Monocyte (primary cell): ENCODE measurements around the gene SLC29A1.

GRCh38 chr6:43773239-43774248 lies 3.5 kb downstream of the VEGFA start:
- PRO-cap, 2 experiments = peak in 2 of 2 experiments; most common plus-strand start chr6:43773457 (in 1); most common minus-strand start chr6:43773453 (in 2)

GRCh38 chr6:43786434-43787316 lies 16.7 kb downstream of the VEGFA start:
- PRO-cap, 2 experiments = peak in 2 of 2 experiments; most common plus-strand start chr6:43786719 (in 2)

DNA sequence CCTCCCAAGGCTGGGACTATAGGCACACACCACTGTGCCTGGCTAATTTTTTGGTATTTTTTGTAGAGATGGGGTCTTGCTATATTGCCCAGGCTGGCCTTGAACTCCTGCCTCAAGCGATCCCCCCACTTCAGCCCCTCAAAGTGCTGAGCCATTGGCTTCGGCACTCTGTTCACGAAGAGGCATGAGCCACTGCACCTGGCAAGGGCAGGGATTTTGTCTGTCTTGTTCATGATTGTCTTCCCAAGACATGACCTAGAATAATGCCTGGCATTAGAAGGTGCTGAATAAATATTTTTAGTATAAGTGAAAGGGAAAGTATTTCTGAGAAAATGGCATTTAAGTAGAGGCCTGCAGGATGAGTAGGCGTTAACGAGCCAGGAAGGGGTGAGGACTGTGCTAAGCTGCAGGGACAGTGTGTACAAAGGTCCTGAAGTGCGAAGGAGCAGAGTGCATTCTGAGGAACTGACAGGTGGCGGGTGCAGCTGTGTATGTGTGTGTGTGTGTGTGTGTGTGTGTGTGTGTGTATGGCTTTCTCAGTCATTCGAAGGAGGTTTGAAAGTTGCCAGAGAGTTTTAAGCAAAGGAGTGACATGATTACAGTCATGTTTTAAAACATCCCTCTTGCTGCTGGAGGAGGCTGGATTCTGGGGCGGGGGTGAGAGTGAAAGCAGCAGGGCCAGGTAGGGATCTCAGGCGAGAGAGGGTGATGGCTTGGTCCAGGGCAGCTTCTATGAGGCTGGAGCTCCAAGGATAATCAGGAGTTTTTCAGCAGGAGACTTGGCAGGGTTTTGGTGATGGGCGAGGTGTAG lies 43.1 kb downstream of the VEGFA start:
- PRO-cap, 2 experiments = no peak in any of the 2 experiments

- PRO-cap, 2 experiments = no peak in any of the 2 experiments
Measured at GRCh38 chr6:43874225-43874721, 104.3 kb downstream of the VEGFA start.

- PRO-cap, 2 experiments = no peak in any of the 2 experiments
Measured at GRCh38 chr6:43989611-43990083, 137.6 kb downstream of the MRPL14 start.

GRCh38 chr6:44003826-44004590 lies 123.2 kb downstream of the MRPL14 start:
- PRO-cap, 2 experiments = no peak in any of the 2 experiments

DNA sequence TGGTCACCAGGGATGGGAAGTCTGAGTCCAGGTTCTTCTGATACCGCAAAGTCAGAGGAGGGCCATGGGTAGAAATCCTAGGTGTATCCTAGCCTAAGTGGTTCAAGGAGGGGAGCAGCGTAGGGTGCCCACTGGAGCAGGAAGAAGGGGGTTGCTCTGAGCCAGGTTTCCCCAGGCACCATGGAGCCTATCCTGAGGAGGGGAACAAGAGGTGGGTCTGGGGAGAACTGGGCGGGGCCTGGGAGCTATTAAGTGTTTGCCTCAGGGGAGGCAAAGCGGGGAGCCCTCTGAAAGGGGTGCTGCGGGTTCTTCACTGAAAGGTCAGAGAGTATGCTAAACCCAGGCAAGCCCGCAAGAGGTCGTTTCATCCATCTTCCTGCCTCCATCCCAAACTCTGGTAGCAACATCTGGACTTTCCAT lies 89.1 kb downstream of the MRPL14 start:
- PRO-cap, 2 experiments = no peak in any of the 2 experiments

- PRO-cap, 2 experiments = peak in 2 of 2 experiments; most common plus-strand start chr6:44058820 (in 2); most common minus-strand start chr6:44058536 (in 2)
Measured at GRCh38 chr6:44058394-44059453, 68.5 kb downstream of the MRPL14 start.

GRCh38 chr6:44060523-44060974 lies 66.7 kb downstream of the MRPL14 start:
- PRO-cap, 2 experiments = peak in 1 of 2 experiments; most common plus-strand start chr6:44060815 (in 1); most common minus-strand start chr6:44060771 (in 1)

DNA sequence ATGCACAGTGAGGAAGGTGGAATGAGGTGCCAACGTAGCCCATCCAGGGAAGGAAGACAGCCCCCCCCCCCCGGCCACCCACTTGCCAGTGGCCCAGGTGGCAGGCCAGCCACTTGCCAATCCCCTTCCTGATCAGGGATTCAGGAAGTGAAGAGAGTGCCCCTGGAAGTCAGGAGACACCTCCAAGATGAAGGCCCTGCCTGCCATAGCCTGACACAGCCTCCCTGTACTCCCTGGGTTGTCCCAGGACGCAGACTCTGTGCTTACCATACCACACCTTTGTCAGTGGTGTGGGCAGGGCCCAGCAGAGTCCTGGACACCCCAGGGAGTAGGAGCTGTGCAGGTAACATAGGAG lies 54.7 kb downstream of the MRPL14 start:
- PRO-cap, 2 experiments = no peak in any of the 2 experiments

DNA sequence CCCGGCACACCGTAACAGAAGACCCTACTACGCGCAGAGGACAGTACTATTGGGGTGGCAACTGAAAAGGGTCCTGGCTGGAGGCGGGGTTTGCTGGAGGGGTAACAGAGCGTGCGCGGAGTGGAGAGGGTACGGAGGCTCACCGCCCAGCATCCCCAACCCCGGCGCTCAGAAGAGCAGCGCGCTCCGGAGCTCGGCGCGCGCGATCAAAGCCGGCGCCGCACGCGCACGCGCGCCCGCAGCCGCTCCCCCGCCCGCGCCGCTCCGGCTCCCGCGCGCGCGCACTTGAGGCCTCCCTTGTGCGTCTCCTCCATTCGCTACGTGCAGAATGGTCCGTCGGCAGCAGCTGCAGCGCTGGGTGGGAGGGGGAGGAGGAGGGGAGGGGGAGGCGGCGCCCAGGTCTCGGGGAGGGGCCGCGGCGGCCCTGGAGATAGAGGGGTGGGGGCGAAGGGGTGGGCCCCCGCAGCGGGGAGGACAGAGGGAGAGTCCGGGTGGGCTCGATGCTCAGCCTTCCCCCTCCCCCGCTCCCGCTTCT lies 54.0 kb downstream of the MRPL14 start:
- PRO-cap, 2 experiments = peak in 2 of 2 experiments; most common plus-strand start position 313 of the sequence (in 2); most common minus-strand start position 181 of the sequence (in 2)

GRCh38 chr6:44102410-44102987 lies 24.8 kb downstream of the MRPL14 start:
- PRO-cap, 2 experiments = no peak in any of the 2 experiments

GRCh38 chr6:44146645-44147246 lies 11.9 kb upstream of the CAPN11 start:
- PRO-cap, 2 experiments = peak in 1 of 2 experiments; most common plus-strand start chr6:44147106 (in 1)

DNA sequence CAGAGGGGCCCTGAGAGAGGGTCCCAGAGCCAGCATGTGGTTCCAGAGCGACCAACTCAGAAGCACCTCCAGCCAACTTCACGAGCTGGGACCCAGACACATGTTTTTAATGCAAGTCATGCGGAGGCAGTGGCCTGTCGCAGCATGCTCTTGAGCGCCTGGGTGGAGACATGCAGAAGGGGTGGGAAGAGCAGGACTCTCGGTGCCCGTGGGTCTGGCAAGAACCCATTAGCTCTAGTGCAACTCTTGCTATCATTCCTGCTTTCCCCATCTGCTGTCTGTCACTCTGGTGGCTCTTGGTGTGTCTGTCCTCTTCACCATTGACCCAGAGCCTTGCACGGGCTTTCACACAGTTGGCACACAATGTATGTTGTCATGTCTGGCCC lies 14.8 kb upstream of the MYMX start:
- PRO-cap, 2 experiments = no peak in any of the 2 experiments

DNA sequence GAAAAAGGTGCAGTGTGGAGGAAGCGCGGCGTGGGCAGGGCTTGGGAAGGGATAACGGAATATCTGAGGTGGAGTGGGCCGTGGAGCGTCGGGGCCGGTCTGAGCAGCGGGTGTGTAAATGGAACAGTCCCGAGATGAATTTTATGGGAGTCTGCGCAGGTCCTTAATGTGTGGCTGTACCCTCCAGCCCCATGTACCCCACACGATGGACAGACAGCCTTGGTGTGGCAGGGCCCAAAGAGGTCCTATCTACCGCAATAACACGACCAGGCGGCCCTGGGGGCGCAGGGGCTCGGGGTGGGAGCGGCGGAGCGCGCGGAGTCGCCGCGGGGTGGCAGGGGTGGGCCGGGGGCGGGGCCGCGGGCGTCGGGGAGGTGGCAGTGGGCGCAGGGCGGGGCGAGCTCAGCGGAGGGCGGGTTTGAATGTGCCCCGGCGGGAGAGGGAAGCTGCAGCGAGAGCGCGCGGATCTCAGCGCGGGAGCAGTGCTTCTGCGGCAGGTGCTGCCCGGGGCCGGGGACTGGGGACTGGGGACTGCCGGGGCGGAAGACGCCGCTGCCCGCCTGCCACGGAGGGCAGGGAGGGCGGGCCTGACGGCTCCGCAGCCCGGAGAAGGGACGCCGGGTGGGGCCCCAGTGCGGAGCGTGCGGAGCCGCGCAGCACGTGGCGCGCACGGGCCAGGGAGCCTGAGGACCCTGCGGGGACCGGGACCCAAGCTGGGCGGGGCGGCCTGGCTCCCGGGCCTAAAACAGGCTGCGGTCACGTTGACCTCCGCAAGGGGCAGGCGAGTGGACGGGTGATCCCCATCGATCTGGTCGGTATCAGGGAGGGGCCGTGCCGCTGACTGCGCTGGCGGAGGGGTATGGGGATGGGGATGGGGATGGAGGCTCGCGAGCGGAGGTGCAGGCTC lies at the start of gene SLC29A1:
TSS of gene SLC29A1 (plus strand) at position 451 of the 907 bp plus-strand sequence.
- PRO-cap, 2 experiments = peak in 2 of 2 experiments; most common plus-strand start position 451 of the sequence (in 2); most common minus-strand start position 202 of the sequence (in 1)

DNA sequence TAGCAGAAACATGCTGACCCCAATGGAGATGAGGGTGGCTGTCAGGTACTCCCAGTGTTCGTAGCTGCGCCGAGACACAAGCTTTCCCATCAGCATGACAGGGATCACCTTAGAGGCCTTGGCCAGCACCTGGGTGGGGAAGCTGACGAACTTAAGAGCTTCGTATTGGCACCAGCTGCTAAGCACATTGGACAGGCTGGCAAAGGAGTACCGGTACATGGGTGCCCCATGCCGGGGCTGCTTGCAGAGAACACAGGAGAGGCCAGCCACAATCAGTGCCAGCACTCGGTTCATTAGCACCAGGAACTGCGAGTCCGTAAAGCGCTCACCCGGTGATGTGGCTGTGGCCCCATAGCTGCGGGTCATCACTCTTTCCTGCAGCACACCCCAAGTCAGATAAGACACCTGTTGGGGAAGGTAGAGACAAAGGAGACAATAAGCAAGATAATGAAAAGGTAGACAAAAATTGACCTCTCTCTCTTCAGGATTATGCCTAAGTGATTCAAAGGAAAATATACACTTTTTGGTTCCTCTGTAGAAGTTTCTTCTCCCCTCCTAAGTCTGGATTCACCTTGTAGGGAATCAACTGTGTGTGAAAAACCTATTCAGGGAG lies 2.0 kb downstream of the SLC35B2 start:
- PRO-cap, 2 experiments = peak in 2 of 2 experiments; most common plus-strand start position 540 of the sequence (in 1); most common minus-strand start position 391 of the sequence (in 1)

DNA sequence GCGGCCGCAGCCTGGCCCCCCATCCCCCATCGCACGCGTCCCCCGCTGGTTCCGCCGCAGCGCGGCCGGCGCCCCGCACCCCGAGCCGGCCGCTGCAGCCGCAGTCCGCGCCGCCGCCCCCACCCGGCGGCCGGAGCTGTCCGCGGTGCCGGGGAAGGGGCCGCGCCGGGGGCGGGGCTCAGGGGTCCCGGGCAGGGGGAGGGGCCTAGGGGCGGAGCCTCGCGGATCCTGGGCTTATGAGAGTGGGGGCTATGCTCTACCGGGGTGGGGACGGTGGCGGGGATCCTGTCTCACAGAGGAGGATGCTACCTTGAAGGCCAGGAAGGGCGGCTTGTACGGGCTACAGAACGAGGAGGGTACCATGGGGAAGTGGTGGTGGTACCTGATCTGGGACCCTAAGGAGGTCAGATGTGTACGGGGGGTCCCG lies 671 bp downstream of the TMEM151B start:
- PRO-cap, 2 experiments = no peak in any of the 2 experiments

DNA sequence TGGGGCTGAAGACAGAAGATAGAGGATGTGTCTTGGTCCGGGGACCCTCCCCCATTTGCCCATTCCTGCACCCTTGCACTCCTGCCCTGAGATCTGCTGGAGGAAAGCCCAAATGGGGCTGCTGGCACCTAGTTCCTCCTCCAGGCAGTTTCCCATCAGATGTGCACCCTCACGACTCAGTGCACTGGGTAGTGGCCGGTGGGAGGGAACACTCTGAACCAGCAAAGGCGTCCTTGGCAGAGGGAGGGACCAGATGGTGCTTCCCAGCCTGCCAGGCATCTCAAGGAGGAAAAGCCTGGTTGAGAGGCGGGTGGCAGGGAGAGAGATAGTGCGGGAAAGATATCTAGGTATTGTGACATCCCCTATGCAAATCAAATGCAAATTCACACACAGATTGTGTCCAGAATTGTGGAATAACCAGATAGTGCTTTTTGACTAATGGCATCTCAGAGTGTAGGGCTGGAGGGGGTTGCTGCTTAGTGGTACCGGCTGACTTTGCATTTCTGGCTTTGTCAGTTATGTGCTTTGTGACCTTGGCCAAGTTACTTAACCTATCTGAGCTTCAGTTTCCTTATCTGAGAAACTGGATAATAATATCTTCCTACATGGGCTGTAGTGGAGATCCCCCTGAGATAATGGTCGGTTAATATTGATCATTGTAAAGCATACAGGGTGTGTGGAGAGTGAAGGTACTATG lies 7.6 kb downstream of the TCTE1 start:
- PRO-cap, 2 experiments = no peak in any of the 2 experiments

GRCh38 chr6:44392557-44392863 lies 5.0 kb downstream of the CDC5L start:
- PRO-cap, 2 experiments = no peak in any of the 2 experiments

DNA sequence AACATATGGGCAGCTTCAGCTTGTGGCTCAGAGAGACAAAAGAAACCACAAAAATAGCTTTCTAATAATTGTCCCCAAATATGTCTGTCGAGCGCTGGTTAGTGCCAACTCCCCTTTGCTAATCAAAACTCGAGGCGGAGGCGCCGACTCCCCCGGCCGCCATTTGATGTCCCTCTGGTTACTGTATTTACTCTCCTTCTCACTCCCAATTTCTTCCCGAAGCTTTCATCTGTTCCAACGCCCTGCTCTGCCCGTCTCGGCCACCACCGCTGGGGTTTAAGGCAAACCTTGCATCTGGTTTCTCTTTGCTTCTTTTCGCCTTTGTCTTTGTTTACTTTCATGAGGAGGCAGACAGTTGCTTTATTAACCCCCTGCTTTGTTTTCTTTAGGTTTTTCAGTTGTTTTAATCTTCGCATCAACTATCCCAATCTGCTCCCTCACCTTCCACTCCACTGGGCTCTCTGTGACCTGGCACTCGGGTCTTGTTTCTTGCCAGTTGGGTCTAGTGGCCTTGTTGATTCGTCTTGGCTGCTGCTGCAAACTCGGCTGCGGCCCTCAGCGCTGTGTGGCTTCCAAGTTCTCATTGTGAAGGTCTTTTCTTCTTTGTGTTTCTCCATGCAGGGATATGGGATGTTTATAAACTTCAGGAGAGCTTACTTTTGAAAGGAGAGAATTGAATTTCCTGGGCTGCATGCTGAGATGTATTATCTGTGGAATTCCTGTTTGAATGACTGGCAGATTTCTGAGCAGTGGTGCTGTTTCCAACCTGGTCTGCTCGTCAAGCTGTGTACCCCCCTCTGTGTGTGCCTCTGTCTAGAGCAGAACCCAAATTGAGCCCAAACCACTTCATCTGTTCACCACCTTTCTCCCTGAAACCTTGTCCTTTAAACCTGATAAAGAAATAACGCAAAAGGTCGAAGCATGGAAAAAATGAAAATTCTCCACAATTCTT lies 155.1 kb downstream of the CDC5L start:
- PRO-cap, 2 experiments = no peak in any of the 2 experiments